Choroid plexus epithelial cell (primary cell): ENCODE measurements around the gene RAMACL.

GRCh38 chr6:163461514-163461996 is 47.0 kb downstream of the QKI start:
- RRBS = no CpG with 5 or more reads among the region's 3 CpGs

GRCh38 chr6:163476230-163476819 is 61.8 kb downstream of the QKI start:
- RRBS = no CpG with 5 or more reads among the region's 3 CpGs

DNA sequence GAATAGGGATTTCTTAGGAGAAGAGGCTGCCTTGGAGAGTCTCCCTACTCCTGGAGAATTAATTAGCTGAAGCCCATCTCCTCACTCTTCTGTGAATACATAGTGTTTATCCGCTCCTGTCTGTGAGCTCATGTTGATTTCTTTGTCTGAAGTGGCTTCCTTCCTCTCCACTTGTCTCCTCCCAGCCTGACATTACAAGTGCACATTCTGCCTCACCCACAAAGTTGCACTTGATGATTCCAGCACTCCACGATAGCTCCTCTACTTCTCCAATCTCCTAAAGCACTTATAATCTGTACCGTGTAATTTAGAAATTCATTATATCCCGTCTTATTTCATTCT is 287.2 kb downstream of the QKI start:
- RRBS = no CpG with 5 or more reads among the region's 4 CpGs

GRCh38 chr6:163712070-163712639 is 297.6 kb downstream of the QKI start:
- RRBS = 92% methylated on average over 2 of the region's 19 CpGs

- RRBS = no CpG with 5 or more reads among the region's 4 CpGs
Measured at GRCh38 chr6:163745682-163746238, 331.2 kb downstream of the QKI start.

DNA sequence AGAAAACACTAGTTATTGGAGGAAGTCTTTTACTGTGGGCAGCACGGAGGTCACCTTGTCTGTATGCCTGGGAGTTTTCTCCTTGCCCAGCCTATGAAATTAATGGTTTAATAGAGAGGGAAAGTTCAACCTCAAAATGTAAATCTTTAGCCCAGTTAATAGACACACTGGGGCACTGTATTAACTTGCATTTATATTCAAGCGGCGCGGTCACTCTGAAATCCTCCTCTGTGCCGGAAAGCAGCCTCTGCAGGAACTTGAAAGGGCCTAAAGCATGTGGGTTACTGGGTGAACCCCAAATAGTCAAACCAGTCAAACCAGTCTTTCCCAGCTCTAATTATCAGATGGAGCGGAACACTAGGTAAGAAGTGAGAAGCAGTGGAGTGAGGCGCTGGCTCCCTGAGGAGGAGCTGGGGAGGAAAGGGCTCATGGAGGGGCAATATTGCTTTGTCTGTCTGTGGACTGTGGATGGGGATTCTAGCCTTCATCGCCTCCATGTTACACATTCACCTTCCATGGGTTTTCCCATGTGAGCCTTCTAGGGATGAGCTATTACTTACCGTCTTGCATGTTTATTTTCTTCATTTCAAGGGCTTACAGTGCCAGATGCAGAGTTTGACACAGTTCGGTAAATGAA is 531.3 kb downstream of the QKI start:
- RRBS = no CpG with 5 or more reads among the region's 10 CpGs

- RRBS = no CpG with 5 or more reads among the region's 16 CpGs
Measured at GRCh38 chr6:163962537-163963180, 548.1 kb downstream of the QKI start.

DNA sequence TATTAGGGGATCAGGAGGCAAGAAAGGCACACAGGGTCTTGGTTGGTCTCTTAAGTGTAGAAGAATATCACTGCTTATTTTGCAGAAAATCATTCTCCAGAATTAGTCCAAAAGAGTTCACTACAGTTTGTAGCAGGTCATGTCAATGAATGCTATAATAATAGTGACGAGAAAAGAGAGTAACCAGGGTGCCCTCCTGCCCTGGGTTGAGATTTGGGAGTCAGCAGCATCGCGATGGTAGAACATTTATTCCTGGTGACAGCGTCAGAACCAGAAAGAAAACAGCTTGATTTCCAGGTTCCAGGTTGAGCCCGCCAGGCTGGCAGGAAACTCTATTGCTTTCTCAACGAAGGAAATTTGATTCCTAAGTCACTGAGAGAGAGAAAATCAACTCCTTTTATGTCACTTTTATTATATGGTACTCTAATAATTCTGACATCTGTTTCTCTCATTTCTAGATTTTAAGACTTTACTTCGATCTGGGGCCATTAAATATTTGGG is 550.3 kb downstream of the QKI start:
- RRBS = no CpG with 5 or more reads among the region's 7 CpGs

- RRBS = no CpG with 5 or more reads among the region's 4 CpGs
Measured at GRCh38 chr6:164396211-164396745, 913.1 kb downstream of the C6orf118 start.

- RRBS = no CpG with 5 or more reads among the region's 6 CpGs
Measured at GRCh38 chr6:165648907-165649435, 14.1 kb downstream of the PDE10A start.

DNA sequence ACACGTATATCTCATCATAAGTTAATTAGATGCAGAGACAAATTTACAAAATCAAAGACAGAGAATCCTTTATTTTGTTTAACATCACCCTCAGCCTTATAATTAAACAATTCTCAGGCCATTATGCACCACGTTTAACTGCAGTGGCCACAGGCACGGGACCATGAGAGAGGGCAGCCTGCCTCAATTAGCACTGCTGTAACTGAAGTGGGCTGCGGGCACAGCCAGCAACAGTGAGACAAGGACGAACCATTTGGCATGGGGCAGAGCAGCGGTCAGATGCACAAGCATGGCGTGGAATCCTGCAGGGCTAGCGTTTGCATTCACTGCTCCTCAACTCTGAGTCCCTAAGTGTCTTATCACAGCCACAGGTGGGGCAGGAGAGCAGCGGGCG is 31.1 kb upstream of the PDE10A start:
- RRBS = no CpG with 5 or more reads among the region's 10 CpGs

GRCh38 chr6:166009011-166009382 is 158.7 kb downstream of the TBXT start:
- RRBS = no CpG with 5 or more reads among the region's 18 CpGs

GRCh38 chr6:166393971-166394467 is 11.3 kb upstream of the MPC1 start:
- RRBS = no CpG with 5 or more reads among the region's 7 CpGs

DNA sequence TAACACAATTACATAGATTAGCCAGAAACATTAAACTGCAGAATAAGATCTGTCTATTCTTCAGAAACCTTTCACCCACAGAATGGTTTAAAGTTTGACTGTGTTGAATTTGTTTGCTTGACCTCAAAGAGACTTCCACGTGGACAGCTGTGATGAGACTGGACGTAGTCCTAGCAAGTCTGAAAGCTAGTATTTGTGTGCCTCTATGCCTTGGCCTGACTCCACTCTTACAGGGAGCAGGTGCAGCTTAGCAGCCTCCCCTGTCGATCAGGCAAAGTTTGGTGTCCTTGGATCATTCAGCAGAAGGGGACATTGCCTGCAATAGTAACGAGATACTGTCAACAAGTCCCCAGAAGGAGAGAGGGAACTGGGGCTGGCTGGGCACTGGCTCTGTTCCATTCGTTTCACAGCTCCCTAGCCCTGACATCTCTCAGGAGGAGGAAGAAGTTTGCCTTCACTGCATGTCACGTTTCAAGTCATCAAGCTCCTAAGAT is 11.8 kb upstream of the MPC1 start:
- RRBS = no CpG with 5 or more reads among the region's 6 CpGs

DNA sequence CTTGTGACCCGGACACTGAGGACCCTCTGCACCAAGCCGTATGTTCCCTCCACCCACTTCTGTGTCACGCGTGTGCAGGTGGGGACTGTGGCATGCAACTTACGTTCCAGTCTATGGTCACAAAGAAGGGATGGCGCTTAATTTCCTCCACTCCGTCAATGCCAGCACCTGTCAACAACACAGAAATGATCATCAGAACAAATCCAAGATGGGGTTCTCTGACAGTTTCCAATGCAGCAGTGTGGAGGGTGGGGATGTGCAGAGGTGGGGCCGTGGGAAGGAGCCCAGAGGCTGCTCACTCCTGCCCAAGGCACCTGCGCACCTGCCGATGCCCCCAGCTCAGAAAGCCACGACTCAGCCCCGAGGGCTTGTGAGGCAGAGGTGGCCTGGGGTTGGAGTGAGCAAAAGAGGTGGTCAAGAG is 87.0 kb upstream of the MPC1 start:
- RRBS = no CpG with 5 or more reads among the region's 12 CpGs

GRCh38 chr6:166572693-166573583 is 13.5 kb downstream of the RAMACL start:
- RRBS = 50% methylated on average over 3 of the region's 22 CpGs

GRCh38 chr6:166586558-166586778 is at the start of gene RAMACL:
Gene RAMACL, minus strand, starts transcription at chr6:166586678.
- RRBS = no CpG with 5 or more reads among the region's 7 CpGs

- RRBS = no CpG with 5 or more reads among the region's 15 CpGs
Measured at GRCh38 chr6:166612657-166613505, 14.2 kb downstream of the RPS6KA2 start.

GRCh38 chr6:166640324-166640921 is 13.4 kb upstream of the RPS6KA2 start:
- RRBS = no CpG with 5 or more reads among the region's 19 CpGs

GRCh38 chr6:166929308-166930132 is 26.8 kb downstream of the RNASET2 start:
- RRBS = 15% methylated on average over 2 of the region's 12 CpGs